Metastatic Breast Carcinoma in the Brain (tissue), 10 donors: ENCODE results near the genes OLIG3 and ARFGEF3.

DNA sequence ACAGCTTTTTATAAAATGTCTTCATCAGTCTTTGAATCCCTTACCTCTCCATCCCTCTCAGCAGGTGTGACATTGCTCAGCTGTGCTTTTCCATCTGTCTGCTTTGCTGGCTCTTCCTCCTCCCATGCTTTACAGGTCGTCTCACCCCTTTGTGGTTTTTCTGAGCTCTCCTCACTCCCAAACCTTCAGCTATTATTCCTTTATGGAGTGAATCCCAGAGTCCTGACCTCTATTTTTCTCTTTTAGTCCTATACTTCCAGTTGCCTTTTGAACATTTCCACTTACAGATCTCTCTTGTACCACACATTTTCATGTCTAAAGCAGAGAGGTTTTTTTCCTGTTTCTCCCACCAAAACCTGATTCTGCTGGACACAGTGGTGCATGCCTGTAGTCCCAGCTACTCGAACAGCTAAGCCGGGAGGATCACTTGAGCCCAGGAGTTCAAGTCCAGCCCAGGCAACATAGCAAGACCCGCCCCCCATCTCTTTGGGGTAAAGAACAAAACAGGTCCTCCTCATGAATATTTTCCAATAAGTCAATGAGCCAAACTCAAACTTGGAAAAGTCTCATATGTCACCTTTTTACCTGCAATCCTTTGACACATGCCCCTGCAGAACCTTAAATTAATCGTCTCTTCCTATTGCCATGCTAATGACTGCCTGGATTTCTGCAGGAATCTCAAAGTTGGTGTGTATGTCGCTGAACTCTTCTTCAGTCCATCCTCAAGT lies 5.6 kb downstream of the MAP7 start:
- PRO-cap, 10 experiments: no peak in any of the 10 experiments

GRCh38 chr6:136563340-136563851 lies 13.2 kb upstream of the MAP7 start:
- PRO-cap, 10 experiments: no peak in any of the 10 experiments

DNA sequence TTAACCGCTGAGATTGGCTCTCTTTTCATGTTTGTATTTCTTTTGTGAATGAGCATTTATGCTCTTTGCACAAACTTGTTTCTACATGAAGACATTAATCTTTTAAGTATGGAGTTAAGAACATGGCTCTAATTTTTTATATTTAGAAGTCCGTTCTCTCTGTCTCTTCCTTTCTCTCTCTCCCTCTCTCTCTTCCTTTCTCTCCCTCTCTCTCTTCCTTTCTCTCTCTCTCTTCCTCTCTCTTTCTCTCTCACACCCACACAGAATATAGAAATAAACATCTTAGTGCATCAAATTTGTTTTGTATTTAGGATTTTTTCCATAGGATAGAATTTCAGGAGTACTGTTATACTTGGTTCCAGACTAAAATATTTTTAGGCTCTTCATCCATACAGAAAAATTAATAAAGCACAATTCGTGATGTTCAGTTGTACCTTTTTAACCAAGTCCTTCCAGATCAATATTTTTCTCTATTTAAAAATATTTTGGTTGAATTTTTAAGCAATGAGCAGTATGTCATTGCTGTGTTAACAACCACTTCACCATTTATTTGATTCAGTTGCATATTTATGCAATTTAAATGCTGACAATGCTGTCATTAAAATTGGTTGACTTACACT lies 112.2 kb upstream of the MAP7 start:
- PRO-cap, 10 experiments: no peak in any of the 10 experiments

- PRO-cap, 10 experiments: no peak in any of the 10 experiments
Measured at GRCh38 chr6:136756793-136757450, 35.4 kb downstream of the MAP3K5 start.

DNA sequence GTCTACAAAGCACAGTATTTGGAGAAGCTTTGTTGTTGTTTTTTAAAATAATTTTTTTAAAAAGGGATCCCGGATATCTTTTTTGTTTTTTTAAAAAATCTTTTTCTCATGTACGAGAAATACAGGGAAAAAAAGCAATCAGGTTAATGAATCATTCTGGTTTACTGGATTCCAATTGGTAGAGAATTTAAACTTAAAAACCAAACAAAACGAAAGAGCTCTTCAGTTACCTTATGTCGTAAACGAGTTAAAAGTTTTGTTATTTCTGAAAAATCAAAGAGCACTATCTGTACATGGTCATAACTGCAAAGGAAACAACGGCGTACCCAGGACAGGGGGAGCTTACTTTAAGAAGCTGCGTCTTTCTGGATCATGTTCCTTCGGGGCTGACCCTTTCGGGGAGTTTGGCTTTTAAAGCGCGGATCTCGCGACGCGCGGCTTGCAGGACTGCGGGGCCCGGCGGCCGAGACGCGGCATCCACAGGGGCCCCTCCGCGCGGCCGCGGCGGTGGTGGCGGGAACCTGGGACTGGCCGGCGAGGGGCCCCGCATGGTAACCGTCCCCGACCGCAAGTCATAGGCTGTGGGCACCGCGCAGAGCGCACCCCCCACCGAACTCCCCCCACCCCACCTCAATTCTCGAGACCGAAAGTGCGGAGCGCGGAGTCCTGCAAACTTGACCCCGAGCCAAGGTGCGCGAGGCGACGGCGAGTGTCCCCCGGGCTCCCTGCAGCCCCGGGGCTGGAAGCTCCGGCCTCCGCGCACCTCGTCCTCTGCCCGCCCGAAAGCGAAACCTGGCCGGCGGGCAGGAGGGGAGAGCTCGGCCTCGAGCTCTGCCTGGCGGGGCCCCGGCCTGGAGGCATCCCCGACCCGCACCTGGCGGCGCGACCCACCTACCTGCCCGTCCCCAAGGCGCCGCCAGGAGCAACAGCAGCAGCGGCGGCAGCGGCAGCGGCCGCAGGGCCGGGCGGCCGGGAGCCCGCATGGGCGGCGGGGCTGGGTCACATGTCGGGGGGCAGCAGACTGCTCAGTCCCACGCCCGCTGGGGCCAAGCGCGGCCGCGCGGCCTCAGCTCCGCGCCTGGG lies 678 bp downstream of the IL20RA start:
- PRO-cap, 10 experiments: peak in 9 of 10 experiments; most common plus-strand start position 442 of the sequence (in 9); most common minus-strand start position 382 of the sequence (in 6)

DNA sequence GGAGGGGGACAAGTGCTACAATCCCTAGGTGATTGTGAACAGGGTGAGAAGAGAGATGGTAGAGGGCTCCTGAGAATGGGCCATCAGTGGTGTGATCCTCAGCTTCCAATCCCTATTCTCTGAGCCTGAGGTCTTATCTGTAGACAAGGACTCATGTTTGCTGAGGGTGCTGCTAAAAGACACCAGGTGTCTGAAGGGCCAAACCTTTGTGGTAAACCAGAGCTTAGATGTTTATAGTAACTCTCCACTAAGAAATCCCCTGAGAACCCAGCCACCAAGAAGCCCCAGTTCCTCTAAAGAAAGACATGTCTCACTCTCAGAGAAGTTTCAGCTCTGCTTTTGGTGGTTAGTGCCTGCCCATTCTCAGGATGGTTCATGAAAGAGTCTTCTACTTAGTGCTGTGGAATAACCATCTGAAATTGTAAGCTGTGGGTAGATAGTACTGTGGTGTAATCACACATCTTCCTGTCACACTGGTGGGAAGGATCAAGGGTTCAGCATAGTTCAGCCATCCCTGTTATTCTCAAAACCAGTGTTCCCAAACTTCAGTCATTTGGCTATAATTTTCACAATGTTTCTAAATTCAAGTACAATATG lies 58.3 kb upstream of the IL20RA start:
- PRO-cap, 10 experiments: no peak in any of the 10 experiments

GRCh38 chr6:137217748-137218274 lies 1.4 kb downstream of the IFNGR1 start:
- PRO-cap, 10 experiments: peak in 3 of 10 experiments; most common plus-strand start chr6:137218051 (in 1); most common minus-strand start chr6:137218005 (in 1)

DNA sequence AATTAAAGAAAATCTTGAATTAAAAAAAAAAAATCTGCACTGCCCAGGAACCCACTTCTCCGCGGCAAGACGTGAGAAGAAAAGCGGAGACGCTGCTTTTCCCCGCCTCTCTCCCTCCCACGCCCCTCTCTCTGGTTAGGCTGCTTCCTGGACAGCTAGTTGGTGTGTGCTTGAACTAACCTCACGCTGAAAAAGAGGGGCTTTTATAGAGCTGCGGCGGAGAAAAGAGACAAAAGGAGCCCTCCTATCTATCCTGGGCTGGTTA lies at the start of gene OLIG3:
OLIG3 (minus strand) TSS at position 177 of the 265 bp plus-strand sequence.
- PRO-cap, 10 experiments: no peak in any of the 10 experiments

DNA sequence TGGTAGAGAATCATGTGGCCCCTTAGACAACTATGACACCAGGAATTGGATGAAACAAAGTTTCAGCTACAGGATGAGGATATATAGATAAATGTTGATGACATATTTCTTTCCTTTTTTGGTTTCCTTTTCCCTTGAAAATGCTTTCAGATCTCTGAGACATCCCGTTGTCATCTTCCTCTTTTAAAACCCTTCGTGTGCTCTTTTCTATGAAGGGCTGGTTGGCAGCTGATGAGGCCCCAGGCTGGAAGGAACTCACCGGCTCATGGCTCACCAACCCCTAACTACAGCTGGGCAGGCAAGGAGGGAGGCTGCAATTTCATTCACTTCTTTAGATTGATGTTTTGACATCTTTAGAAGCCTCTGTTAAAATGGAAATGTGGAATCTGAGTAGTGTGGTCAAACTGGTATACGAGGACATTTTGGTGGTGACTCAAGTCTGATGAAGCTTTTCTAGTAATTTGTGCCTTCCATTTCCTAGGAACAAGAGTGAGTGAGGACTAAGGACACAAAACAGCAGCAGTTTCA lies 167.8 kb upstream of the TNFAIP3 start:
- PRO-cap, 10 experiments: peak in 1 of 10 experiments; most common plus-strand start position 283 of the sequence (in 1)

DNA sequence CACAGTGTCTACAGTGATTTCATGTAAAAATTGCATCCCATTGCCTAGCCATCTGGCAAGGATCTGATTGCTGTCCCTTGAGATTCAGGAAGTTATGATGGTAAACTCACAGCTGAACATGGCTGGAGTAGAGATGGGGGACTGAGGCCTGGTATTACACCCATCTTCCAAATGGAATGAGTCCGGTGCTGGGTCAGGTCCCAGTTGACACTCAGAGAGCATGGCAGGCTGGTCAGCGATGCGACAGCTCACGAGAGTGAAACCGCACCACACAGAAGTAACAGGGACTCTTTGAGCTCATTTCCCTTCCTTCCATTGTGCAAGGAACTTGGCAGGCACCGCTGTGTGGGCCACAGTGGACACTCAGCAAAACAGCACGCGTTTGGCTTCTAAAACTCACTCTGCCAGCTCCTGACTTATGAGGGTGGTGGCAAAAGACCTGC lies 142.3 kb upstream of the TNFAIP3 start:
- PRO-cap, 10 experiments: peak in 1 of 10 experiments; most common plus-strand start position 355 of the sequence (in 1)

DNA sequence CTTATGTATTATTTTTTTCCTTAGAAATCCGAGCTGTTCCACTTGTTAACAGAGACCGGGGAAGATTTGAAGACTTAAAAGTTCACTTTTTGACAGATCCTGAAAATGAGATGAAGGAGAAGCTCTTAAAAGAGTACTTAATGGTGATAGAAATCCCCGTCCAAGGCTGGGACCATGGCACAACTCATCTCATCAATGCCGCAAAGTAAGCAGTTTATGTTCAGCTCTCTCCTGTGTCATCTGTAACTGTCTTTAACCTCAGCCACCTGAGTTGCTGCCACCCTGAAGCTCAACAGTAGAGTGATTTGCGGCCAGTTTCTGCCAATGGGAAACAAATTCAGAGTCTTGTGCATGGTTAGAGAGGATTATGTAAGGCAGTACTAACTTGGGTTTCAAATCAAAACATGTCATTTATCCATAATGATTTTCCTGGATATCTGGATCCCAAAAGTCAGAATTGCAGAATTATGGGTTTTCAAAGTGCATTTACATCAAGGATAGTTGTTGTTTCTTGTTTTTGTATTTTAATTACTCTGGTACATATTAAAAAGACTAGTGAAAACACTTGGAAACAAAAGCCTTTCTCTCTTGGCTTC lies 10.1 kb downstream of the TNFAIP3 start:
- PRO-cap, 10 experiments: no peak in any of the 10 experiments

GRCh38 chr6:137879387-137880358 lies 12.6 kb downstream of the TNFAIP3 start:
- PRO-cap, 10 experiments: no peak in any of the 10 experiments

- PRO-cap, 10 experiments: no peak in any of the 10 experiments
Measured at GRCh38 chr6:137881052-137881904, 14.2 kb downstream of the TNFAIP3 start.

- PRO-cap, 10 experiments: no peak in any of the 10 experiments
Measured at GRCh38 chr6:138031827-138032320, 75.3 kb downstream of the PERP start.

GRCh38 chr6:138091141-138092359 lies 15.7 kb downstream of the PERP start:
- PRO-cap, 10 experiments: no peak in any of the 10 experiments

DNA sequence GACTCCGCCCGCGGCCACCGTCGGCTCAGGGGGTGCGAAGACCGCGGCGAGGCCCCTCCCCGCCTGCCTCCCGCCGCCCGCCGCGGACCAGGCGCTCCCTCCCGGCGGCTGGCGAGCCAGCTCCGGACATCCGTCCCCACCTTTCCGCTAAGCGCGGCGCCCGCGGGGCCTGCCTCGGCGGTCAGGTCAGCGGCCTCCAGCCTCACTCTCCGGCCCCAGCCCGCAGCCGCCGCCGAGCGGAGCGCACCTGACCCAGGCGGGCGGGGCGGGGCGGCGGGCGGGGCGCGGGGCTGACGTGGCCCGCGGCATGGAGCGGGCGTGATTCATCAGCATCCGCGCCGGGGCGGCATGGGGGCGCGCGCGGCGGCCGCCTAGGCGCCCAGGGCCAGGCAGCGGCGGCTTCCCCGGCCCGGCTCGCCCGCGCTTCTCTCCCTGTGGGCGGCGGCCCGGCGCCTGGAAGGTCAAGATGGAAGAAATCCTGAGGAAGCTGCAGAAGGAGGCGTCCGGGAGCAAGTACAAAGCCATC lies at the start of gene ARFGEF3:
ARFGEF3 (plus strand) TSS at position 319 of the 526 bp plus-strand sequence.
- PRO-cap, 10 experiments: peak in 10 of 10 experiments; most common plus-strand start position 338 of the sequence (in 7); most common minus-strand start position 249 of the sequence (in 5)

GRCh38 chr6:138183283-138183792 lies 21.6 kb downstream of the ARFGEF3 start:
- PRO-cap, 10 experiments: no peak in any of the 10 experiments

GRCh38 chr6:138231196-138231812 lies 13.0 kb upstream of the PBOV1 start:
- PRO-cap, 10 experiments: peak in 6 of 10 experiments; most common minus-strand start chr6:138231433 (in 4)

DNA sequence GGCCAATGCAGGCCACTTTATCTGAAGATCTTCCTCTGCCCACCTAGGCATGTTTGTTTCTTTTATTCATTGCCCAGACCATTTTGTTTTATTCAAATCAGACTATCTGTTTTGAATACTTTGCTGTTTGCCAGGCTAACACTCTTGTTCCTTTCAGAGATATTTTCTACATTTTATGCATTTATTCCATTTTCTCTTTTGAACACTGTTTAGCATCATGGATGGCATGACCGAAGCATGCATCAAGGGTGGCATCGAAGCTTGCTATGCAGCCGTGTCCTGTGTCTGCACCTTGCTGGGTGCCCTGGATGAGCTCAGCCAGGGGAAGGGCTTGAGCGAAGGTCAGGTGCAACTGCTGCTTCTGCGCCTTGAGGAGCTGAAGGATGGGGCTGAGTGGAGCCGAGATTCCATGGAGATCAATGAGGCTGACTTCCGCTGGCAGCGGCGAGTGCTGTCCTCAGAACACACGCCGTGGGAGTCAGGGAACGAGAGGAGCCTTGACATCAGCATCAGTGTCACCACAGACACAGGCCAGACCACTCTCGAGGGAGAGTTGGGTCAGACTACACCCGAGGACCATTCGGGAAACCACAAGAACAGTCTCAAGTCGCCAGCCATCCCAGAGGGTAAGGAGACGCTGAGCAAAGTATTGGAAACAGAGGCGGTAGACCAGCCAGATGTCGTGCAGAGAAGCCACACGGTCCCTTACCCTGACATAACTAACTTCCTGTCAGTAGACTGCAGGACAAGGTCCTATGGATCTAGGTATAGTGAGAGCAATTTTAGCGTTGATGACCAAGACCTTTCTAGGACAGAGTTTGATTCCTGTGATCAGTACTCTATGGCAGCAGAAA lies 44.4 kb upstream of the PBOV1 start:
- PRO-cap, 10 experiments: no peak in any of the 10 experiments

DNA sequence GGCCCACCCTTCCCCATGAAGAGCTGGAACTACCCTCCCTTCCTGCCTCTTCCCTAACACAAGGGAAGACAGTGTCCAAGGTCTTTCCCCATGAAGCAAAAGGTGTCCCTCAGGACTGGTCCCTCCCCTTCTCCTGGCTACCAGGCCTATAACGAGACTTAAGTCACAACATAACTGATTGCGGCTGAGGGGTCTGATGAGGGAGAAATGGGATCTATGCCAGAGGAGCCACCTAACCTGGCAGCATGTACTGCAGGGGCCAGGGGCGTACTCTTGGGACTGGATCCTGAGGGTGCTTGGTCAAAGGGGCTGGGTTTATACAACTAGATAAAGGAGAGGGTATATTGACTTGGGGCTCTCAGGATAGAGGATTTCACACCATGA lies 11.8 kb downstream of the HEBP2 start:
- PRO-cap, 10 experiments: no peak in any of the 10 experiments